Kidney epithelial cell (primary cell): ENCODE data around the genes ZNF878, ZNF709, JUNB and FARSA.

- RAMPAGE, long total RNA = no peak
- RRBS = no CpG with 5 or more reads among the region's 2 CpGs
Measured at GRCh38 chr19:11736624-11737173, 2.0 kb downstream of the ZNF823 start.

GRCh38 chr19:11829644-11830524 is 15.8 kb downstream of the ZNF440 start:
- RAMPAGE, long total RNA = no peak
- RRBS = no CpG with 5 or more reads among the region's 7 CpGs

DNA sequence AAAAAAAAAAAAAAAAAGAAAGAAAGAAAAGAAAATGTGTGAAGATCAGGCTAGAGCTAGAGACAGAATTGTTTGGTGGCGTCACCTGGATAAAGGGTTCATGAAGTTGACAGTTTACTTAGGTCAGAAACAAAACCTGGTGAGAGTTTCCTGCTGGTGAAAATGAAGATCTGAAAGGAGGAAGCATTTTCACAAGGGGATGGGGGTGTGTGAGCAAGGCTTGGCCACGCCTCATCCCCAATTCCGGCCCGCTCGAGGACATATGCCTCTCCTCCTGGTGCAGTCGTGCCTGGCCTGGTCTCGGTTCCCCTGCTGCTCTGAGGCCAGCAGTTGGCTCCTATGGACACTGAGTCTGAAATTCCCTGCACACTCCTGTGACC is 483 bp upstream of the ZNF700 start:
- RAMPAGE, long total RNA = no peak
- RRBS = no CpG with 5 or more reads among the region's 7 CpGs

- RAMPAGE, long total RNA = no peak
- RRBS = no CpG with 5 or more reads among the region's 5 CpGs
Measured at GRCh38 chr19:11925765-11926094, 823 bp downstream of the ZNF700 start.

- RAMPAGE, long total RNA = no peak
- RRBS = no CpG with 5 or more reads among the region's 4 CpGs
Measured at GRCh38 chr19:11965949-11966415, 1.1 kb downstream of the ZNF763 start.

DNA sequence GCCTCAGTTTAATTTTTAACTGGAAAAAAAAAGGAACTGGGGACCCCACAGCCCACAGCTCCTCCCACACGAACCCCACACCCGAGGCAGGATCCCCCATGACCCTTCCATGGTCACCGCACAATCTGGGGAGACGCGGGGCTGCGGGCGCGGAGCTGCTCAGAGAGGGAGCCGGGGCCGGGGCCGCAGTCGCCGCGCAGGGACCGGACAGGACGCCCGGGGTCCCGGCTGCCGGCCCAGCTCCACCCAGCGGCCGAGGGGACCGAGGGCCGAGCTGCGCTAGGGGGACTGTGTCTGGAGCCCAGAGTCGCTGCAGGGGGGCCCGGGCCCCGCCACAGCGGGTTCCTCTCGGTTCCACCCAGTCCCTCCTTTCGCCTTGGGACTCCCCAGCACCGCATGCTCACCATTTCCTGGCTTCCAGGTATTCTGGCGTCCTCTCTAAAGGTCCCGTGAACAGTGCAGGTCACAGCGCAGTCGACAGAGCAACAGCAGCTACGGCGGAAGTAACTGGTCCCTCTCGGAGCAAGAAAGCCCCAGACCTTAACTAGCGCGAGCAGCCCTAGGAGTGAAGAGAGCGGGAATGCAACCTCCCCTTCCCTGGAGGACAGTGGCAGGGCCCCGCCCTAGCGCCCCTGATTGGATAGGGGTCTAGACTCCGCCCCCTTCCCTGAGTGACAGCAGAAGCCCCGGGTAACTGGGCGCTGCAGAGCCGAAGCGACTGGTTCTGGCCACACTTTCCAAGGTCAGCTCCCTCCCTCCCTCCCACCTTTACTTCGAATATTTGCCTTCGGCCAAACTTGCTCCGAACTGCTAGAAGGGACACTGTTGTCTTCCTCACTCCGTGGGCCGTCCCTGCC is at the start of gene ZNF878:
TSS of gene ZNF878 (minus strand) at position 567 of the 857 bp plus-strand sequence.
- RAMPAGE, long total RNA = no peak
- RRBS = 5% methylated on average over 2 of the region's 53 CpGs

GRCh38 chr19:12330094-12330910 is 3.1 kb downstream of the ZNF563 start:
- RAMPAGE, long total RNA = no peak
- RRBS = no CpG with 5 or more reads among the region's 9 CpGs

GRCh38 chr19:12484313-12485428 is at the start of gene ZNF709:
Gene ZNF709, minus strand, starts transcription at chr19:12484816.
- RAMPAGE, long total RNA = start-site peak on the minus strand at chr19:12484749-12484833, 66 and 119 reads in 2 replicates
- RRBS = 1% methylated on average over 22 of the region's 70 CpGs

DNA sequence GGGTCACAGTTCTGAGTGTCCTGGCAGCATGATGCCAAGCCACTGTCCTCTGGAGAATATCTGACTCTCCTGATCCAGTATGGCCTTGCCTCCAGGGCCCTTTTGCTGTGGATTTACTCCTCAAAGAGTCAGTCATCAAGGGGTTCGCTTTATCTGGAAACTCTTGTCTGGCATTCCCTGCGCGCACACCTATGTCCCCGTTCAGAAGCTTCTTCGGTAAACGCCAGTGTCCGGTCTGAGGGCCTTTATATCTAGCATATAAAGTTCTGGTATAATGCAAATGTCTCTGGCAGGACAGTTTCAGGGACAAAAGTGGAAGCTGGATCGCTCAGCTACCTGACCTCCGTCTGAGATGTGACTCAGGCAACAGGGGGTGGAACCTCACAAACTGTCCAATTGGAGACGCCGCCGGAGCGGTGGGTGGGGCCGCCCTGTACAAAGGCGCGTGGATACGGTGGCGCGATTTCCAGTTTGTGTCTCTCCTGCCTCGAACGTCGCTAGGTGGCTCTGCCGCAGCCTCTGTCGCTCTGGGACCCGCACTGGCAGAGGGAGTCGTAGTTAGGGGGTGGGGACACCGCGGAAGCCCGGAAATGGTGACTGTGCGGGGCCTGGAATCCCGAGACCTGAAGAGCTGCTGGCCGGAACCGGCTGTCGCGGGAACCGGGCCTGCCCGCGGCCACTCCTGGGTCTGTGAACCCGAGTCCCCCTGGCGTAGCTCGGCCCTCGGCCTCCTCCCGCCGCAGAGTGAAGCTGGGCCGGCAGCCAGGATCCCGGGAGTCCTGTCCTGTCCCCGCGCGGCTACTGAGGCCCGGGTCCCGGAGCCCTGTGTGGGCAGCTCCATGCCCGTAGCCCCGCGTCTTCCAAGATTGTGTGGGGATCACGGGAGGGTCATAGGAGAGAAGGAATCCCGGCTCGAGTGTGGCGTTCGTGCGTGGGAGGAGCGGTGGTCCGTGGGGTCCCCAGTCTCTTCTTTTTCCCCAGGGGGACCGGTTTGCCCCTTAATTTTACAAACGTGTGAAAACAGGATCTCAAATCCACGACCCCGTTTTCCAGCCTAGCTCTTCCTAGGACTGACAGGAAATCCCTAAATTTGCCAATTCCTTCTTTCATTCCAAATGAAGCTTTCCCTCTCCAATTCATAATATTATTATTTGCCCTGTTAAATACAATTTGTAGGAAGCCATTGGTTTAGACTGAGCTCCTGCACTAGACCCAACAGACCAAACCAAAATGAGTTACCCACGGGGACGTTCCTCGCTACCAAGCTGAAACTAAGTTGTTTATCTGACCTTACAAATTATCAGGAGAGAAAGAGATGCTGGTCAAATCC is 10.8 kb upstream of the ZNF709 start:
- RAMPAGE, long total RNA = no peak
- RRBS = 2% methylated on average over 21 of the region's 69 CpGs

- RAMPAGE, long total RNA = no peak
- RRBS = 3% methylated on average over 9 of the region's 44 CpGs
Measured at GRCh38 chr19:12513481-12514272, 29.1 kb upstream of the ZNF709 start.

GRCh38 chr19:12524292-12524912 is 26.9 kb downstream of the ZNF564 start:
- RAMPAGE, long total RNA = no peak
- RRBS = no CpG with 5 or more reads among the region's 4 CpGs

DNA sequence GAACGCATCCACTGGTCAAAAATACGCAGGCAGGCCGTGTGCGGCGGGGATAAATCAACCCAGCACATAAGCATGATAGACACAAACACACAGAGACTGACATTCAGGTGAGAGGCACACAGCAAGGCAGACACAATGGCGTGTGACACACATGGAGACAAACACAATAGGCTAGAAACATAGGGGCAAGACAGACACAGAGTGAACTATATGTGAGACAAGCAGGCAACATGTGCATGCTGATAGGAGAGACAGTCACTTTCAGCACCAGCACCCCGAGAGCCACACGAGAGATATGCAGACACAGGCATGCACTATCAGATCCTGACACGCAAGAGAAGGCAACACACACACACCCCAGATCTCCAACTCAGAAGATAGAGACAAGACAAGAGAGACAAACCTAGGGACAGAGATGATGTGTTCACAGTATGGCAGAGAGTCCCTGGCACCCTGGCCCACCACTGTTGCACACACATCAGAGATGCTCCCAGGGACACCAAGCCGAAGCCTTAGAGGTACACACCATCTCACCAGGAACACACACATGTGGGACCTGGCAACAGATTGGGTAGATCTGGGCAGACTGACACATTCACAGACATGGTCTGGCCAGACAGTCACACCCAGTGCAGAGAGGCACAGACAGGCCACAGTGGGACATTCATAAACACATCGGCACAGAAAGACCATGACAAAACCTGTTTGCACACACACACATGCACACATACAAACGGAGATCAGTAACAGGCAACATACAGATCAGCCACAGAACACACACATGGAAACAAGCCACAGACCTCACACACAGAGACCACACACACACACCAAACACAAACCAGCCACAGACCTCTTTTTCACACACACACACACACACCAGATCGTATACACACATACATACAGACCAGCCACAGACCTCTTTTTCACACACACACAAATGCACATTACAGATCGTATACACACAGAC is 6.6 kb upstream of the JUNB start:
- RAMPAGE, long total RNA = no peak
- RRBS = no CpG with 5 or more reads among the region's 14 CpGs

GRCh38 chr19:12791165-12791581 is at the start of gene JUNB:
Gene JUNB, plus strand, starts transcription at chr19:12791486.
- RAMPAGE, long total RNA = no peak
- RRBS = no CpG with 5 or more reads among the region's 34 CpGs

- RAMPAGE, long total RNA = no peak
- RRBS = no CpG with 5 or more reads among the region's 9 CpGs
Measured at GRCh38 chr19:12794501-12795081, 3.3 kb downstream of the JUNB start.

GRCh38 chr19:12828383-12828930 is 5.9 kb downstream of the RTBDN start:
- RAMPAGE, long total RNA = no peak
- RRBS = no CpG with 5 or more reads among the region's 25 CpGs

DNA sequence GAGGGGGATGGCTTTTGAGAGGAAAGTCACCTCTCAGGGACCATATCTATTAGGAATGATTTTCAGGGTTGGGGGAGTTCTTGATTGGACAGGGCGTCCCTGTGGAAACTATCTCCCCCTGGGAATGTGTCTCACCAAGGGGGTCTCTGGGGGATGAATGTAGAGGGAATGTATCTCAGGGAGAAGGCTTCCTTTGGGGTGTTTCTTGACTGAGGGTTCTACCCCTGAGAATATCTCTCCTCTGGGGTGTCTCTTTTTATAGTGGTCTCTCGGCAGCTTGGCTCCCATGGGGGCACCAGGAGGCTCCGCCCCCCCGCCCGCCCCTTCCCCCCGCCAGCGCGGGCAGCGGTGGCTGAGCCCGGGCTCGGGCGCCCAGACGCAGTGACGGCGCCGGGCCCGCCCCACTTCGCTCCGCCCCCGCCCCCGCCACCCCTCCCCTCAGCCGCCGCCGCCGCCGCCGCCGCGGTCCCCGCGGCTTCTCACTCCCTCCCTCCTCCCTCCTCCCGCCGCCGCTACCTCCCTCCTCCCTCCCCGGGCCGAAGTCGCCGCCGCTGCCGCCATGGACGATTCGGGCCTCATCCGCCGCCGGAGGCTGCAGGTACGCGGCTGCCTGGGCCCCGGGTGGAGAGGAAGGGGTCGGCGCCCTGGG is 846 bp downstream of the RTBDN start:
- RAMPAGE, long total RNA = no peak
- RRBS = under 1% methylated on average over 14 of the region's 50 CpGs

DNA sequence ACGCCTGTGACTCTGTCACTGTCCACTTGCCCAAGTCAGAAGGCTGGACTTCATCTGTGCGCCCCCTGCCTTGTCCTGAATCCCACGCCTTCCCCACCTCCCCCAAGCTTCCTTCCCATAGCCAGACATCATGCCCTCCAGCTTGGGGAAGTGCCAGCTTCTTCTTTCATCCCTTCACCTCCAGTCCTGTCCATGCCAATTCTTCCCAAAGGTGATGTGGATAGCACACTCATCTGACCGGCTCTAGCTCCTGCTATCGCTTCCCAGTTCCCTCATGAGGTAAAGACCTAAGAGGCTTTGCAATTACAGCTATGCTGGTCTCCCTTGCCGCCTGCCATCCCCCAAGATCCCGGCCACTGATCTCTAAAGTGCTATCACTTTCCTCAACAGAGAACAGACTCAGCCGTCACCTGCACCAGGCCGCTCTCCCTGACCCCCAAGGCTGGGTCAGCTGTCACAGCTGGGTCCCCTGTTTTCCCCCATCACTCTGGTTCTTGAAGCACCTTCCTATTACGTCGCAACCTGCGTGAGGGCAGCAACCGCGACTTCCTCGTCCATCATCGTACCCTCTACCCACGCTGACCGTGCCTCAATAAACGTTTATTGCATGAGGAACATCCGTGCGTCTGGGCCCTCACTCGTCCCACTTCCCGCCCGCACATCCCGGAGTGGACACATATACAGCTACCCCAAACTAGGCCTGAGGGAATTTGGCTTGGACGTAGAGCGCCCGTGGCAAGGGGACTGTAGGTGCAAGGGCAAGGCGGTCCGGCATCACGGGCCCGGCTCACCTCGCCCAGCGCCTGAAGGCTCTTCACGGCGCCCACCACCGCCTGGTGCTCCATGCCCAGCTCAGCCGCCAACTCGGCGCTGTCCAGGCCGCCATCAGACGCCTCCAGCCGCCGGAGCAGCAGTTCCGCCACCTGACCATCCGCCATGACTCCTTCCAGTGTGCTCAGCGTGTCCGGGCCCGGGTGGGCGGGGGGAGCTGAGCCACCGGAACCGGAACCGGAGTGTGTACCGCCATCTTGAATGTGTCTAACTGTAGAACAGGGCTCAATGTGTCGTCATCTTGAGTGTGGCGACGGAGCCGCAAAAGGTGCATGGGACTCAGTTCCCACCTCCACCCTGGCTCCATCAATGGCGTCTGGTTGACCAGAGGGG is at the start of gene FARSA:
TSS of gene FARSA (minus strand) at position 953 of the 1,164 bp plus-strand sequence.
- RAMPAGE, long total RNA = start-site peak on the minus strand centred at position 950 of the sequence, 12 bp wide, 942 and 327 reads in 2 replicates
- RRBS = 4% methylated on average over 6 of the region's 59 CpGs

- RAMPAGE, long total RNA = no peak
- RRBS = no CpG with 5 or more reads among the region's 28 CpGs
Measured at GRCh38 chr19:12943281-12944670, 1.9 kb upstream of the RAD23A start.

DNA sequence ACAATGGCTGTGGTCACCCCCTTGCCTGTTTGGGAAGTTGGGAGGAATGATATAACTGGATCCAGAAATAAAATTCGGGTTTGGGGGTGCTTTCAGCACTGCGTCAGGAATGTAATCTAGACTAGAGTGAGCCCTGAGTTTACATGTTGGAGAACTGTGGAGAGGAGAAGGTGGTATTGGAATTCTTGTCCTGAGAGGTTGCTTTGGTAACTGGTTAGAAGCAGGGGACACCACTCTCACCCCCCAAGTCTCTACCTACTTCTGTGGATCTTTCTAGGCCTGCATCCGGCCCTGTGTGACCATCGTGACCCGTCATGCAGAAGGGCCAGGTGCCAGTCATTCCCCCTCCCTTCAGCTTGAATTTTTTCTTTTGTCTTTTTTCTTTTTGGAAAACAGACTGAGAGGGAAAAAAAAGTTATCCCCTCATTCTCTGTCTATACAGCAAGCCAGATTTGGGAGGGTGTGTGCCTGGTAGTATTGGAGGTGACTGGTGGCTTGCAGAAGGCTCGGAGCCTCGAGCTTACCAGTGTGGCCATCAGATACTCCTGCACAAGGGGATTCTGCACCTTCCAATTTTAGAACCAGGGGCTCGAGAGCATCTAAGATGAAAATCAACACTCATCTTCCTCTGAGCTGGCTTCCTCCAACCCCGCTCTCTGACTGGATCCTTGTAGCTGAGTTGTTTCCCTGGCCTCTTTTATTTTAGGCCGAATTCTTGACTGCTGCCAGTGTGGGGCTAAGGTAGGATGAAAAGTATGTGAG is 31.8 kb downstream of the NFIX start:
- RAMPAGE, long total RNA = no peak
- RRBS = no CpG with 5 or more reads among the region's 10 CpGs

- RAMPAGE, long total RNA = no peak
- RRBS = 39% methylated on average over 2 of the region's 14 CpGs
Measured at GRCh38 chr19:13081613-13081977, 21.1 kb downstream of the LYL1 start.